ENCODE results near the gene LIFR.

GRCh38 chr5:36606017-36606258 is 468 bp upstream of the SLC1A3 start:
- RRBS, result no CpG with 5 or more reads among the region's 6 CpGs

DNA sequence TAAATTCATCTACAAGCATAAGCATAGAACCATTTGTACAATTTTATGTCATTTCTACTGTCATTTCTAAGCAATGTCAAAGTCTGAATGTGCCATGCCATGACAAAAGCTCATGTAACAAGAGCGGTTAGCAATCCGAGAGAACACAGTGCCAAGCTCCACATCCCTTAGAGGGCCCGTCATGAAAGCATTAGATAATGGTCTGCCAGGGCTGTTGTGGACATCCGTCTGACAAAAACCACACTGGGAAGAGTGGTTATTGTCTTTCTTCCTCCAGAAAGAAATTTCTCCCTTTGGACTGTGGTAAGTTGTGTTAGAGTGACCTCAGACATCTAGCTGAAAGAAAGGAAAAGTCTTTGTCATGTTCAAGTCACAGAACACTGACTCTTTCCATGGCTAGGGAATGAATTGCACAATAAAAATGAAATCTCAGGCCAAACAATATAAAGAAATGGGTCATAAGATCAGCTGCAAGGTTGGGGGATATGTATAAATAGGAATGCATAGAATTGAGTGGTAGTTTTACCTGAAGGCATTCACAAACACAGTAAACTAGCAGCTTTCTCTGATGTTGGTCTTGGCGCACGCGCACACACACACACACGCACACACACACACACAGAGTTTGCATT is 5.2 kb downstream of the SLC1A3 start:
- RRBS, result no CpG with 5 or more reads among the region's 8 CpGs

DNA sequence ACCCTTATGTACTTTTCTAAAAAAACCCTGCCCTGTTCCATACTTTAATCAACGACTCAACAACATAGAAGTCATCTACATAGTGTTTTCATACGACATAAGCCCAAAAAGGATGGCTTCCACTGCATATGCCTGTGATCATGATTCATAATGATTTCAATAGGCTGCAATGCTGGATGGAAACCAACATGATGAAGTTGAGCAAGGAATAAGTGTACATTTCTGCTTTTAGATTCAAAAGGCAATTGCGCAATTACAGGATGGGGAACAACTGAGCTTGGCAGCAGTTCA is 51.0 kb downstream of the SLC1A3 start:
- RRBS, result no CpG with 5 or more reads among the region's 3 CpGs

DNA sequence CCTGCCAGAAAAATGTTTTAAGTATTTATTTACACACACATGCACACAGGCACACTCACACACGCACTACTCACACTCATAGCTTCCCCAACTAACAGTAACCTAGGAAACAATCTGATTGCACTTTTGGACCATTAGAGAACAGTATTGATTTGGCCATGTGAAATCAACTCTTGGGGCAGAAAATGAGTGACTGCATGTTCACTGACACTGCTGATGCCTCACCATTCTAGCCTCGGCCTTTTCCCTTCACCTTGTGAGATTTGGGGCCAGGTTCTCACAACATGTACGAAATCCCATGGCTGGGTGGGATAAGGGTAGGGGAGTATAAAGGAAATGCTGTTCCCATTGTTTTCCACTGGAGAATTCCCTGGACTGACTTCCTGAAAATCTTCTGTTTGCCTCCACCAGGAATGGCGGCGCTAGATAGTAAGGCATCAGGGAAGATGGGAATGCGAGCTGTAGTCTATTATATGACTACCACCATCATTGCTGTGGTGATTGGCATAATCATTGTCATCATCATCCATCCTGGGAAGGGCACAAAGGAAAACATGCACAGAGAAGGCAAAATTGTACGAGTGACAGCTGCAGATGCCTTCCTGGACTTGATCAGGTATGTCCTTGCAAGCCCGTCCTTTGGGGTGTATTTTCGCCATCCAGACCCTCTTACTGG is 64.3 kb downstream of the SLC1A3 start:
- RRBS, result no CpG with 5 or more reads among the region's 9 CpGs

DNA sequence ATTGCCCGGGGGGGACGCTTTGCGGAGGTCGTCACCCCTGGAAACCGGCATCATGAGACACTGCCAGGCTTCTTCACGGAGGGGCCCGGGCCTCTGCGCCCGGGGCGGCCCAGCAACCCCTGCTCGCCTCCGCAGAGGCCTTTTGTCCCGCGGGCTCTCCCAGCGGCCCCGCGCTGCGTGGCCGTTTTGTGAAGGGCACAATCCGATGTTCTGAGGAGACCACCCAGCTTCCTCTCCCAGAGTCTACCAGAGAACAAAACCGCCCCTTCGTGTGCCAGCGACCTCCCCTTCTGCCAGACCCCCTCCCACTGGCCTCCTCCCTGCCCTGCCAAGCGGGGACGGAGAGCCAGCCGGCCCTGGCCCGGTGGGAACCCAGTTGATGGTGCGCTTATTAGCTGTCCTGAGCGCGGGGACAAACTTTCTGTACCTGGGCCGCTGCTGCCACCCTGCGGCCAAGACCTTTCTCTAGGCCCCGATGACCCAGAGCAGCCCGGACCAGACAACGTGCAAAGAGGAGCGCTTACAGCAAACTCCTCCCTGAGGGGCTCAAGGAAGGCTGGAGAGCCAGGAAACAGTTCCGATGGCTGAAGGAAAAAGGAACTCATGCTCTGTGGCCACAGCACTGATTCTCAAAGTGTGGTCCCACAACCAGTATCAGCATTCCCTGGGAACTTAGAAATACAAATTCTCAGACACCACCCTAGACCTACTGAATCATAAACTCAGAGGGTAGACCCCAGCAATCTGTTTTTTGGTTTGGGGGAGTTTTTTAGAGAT is 86.7 kb downstream of the SLC1A3 start:
- RRBS, result 44% methylated on average over 7 of the region's 37 CpGs

DNA sequence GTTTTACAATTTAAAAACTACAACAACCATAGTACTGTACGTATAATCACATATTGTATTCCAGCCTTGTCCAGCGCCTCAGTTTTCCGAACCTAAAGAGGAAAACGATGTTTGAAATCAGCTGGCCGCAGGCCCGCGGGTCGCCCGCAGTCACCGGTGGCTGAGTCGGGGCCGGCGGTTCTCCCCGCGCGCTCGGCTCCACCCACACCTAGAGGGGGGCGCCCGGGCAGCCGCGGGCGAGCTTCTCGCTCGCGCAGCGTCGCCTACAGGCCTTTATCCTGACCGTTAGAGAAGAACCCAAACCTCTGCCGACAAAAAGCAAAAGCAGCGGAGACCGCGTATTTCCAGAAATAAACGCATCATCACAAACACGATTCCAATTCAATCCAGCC is 821 bp upstream of the NIPBL start:
- RRBS, result under 1% methylated on average over 8 of the region's 34 CpGs

- RRBS, result no CpG with 5 or more reads among the region's 1 CpG
These were observed 95.2 kb downstream of the NIPBL start for GRCh38 chr5:36971635-36972279.

GRCh38 chr5:37425082-37425712 is 46.1 kb downstream of the WDR70 start:
- RRBS, result no CpG with 5 or more reads among the region's 5 CpGs

DNA sequence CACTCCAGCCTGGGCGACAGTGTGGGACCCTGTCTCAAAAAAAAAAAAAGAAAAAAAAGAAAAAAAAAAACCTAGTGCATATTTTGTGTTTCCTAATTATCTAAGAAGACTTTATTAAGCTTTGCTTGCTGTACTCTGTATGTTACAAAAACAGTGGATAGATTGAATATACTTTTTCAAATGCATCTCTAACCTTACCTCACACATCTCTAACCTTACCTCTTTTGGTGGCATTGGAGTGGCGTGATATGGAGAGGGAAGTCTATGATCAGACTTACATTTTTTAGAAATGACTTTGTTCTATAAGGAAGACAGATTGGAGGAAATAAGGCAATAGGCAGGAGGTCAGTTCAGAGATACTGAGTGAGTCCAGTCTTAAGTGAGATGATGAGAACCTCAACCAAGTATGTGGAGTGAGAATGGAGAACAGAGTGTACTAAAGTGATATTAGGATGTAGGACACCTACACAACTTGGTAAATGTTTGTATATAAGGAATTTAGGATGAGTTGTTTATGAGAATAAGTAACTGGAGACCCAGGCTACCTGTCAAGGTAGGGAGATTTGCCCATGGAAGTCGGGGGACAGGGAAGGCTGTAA is 205.5 kb downstream of the GDNF start:
- RRBS, result no CpG with 5 or more reads among the region's 3 CpGs

DNA sequence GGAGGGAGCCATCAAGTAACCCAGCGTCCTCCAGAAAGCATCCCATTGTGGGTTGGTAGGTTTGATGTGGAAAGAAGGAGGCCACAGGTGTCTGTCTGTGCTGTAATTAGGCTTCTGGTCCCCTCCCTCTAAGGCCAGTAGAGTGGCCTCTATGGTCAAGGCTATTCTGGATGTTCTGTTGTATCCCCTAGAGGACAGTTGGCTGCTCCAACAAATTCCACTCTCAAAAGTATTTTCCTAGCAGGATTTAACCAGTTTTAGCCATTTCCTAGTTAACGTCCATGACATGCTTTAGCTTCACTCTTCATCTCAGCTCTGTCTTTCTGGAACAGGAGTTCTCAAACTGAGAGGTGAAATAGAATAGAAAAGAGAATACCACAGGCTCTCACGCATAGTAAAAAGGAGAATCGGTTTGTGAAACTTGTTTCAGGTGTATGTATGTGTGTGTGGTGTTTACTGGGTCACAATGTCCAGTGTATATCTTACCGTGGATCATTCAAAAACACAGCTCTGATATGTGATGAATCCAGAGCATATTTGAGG is 106.6 kb downstream of the EGFLAM start:
- RRBS, result no CpG with 5 or more reads among the region's 5 CpGs

DNA sequence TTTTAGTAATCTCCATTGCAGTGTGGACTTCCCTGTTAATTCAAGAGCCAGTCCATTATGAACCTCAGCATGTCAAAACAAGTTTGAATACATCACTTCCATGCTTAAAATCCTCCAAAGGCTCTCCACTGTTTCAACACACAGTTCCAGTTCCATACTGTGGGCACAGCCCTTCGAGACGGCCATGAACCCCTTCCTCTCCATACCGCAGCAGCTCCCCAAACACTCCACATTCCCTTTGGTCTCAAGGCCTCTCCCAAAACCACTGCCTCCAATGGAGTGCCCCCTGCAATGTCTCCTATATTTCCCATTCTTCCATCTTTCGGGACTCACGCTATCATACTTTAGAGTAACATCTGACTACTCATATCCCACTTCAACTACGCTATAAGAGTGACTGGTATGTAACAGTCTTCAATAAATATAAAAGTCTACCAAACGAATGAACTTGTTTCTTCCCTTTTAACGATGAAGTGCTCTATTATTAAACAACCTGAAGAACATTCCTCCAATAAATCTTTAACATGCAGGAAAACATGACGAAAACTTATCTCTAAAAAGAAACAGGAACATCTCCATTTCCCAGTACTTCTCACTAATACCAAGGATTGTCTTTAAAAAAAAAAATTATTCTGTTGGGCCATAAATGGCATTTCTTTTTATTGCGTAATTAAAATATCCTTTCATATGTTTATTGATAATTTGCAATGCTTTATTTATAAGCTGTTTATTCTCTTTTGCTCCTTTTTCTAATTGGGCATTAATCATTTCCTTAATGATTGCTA is 19.2 kb downstream of the LIFR start:
- RRBS, result no CpG with 5 or more reads among the region's 10 CpGs

GRCh38 chr5:38555638-38556725 is at the start of gene LIFR:
TSS of gene LIFR (minus strand) at chr5:38556646.
- RRBS, result 2% methylated on average over 19 of the region's 97 CpGs

DNA sequence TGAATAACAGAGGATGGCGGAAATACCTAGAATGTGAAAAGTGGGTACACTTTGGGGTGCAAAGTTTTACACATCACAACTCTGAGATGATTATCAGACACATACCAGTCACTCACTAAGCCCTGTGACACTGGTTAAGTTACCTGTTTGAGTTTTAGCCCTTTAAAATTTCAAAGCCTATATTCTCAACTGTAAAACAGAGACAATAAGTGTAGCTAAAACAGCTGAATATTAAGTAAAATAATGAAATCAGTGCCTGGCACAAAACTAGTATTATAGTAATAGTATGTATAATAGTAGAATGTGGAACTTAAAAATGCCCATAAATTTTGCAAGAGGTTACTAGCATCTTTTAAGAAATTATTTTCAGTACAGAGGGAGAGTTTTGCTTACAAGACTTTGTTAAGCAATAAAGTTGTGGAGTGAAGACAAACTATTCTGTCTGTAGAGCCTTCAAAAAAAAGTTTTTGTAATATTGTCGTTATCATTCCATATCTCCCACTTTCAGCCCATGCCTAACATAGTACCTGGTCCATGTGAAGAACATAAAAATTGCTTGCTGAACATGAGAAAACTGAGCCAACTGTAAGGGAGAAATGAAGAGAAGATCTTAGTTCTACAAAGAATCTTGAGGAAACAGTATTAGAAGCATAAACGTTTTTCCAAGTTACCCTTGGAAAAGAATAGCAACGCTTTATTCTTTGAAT is 5.2 kb downstream of the RICTOR start:
- RRBS, result no CpG with 5 or more reads among the region's 4 CpGs

GRCh38 chr5:39163993-39164332 is 55.4 kb downstream of the FYB1 start:
- RRBS, result no CpG with 5 or more reads among the region's 1 CpG

- RRBS, result no CpG with 5 or more reads among the region's 7 CpGs
These were observed 28.2 kb downstream of the FYB1 start for GRCh38 chr5:39191105-39191688.

DNA sequence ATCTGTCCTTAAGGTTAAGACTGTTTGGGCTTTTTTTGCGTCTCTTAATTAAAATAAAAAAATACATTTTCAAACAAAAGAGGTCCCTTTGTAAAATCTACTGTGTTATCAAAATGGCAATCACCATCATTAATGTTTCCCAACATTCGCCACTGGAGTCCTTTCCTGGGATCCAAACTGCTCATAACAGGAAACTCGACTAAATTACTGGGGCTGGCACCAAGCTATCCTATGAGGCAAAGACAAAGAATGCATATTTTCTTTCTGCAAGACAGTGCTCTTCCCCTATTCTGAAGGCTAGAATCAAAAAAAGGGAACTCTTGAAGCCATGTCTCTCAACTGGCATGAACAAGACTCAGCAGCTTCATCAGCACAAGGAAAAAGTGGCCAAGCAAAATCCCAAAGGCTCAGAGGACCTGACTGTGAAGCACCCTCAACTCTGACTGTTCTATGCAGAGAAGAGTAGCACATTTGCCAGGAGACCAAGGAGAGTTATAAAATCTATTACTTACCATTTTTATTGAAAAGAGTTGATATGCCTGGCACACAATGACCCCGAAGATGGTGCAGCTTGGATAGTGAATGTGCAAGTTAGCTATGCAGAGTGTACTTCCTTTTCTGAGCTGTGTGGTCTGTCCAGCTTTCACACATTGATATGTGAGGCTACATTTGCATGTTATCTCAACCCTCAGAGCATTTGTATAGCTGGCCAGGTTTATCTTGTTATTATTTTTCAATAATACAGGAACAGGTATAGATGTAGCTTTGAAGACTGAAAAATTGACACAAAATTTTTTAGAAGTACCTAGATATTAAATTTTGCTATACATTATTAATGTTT is 50.9 kb upstream of the FYB1 start:
- RRBS, result no CpG with 5 or more reads among the region's 4 CpGs

- RRBS, result no CpG with 5 or more reads among the region's 6 CpGs
These were observed 1.0 kb downstream of the C9 start for GRCh38 chr5:39363122-39363787.

GRCh38 chr5:39448521-39448950 is 23.8 kb upstream of the DAB2 start:
- RRBS, result no CpG with 5 or more reads among the region's 11 CpGs

- RRBS, result no CpG with 5 or more reads among the region's 9 CpGs
These were observed 100.9 kb upstream of the DAB2 start for GRCh38 chr5:39525705-39526130.

DNA sequence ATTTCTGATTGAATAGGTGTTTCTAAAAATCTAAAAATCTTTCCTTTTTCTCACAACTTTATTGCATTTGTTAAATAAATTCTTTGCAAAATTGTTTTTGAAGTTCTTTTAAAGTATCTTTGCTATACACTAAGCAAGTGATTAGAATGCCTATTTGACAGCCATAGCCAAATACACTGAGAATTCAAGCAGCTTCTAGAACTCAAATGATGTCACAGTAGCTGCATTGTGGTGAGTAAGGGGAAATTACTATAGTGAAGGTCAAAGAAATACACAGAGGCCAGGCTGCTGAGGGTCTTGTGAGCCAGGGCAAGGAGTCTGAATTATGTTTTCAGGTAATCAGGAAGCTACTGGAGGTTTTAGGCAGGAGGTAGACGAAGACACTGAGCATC is 291.0 kb upstream of the PTGER4 start:
- RRBS, result no CpG with 5 or more reads among the region's 1 CpG